Hematopoietic multipotent progenitor cell (in vitro differentiated cells): Measurements from ENCODE around the genes NPL and LAMC1.

DNA sequence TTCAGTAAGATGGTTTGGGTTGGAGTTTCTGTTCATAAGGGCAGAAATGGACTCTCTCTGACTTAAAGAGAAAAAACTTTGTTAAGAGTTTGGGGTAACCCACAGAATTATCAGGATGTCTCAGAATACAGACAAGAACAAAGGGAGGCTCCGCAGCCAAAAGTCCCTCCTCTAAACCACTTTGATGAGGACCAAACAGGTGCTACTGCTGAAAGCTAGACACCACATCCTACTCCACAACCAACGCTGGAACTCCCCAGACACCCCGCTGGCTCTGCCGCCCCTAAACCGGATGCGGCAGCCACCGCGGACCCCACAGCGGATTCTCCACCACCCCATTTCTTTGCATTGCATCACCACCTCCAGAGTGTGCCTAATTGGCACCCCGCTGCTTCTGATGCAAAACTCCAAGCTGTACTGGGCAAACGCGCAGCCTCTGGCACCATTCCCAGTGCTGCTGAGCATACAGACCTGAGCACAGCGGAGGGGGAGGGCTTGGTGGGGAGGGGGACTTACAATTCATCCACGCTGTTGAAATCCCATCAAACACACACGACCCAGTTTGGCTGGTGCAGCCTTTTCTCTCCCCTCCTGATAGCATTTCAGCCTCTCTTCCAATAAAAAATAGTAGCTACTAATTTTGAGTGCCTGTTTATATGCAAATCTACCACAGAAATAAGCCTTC lies 11.9 kb upstream of the RGS16 start:
- CAGE, long polyA plus RNA: no peak

DNA sequence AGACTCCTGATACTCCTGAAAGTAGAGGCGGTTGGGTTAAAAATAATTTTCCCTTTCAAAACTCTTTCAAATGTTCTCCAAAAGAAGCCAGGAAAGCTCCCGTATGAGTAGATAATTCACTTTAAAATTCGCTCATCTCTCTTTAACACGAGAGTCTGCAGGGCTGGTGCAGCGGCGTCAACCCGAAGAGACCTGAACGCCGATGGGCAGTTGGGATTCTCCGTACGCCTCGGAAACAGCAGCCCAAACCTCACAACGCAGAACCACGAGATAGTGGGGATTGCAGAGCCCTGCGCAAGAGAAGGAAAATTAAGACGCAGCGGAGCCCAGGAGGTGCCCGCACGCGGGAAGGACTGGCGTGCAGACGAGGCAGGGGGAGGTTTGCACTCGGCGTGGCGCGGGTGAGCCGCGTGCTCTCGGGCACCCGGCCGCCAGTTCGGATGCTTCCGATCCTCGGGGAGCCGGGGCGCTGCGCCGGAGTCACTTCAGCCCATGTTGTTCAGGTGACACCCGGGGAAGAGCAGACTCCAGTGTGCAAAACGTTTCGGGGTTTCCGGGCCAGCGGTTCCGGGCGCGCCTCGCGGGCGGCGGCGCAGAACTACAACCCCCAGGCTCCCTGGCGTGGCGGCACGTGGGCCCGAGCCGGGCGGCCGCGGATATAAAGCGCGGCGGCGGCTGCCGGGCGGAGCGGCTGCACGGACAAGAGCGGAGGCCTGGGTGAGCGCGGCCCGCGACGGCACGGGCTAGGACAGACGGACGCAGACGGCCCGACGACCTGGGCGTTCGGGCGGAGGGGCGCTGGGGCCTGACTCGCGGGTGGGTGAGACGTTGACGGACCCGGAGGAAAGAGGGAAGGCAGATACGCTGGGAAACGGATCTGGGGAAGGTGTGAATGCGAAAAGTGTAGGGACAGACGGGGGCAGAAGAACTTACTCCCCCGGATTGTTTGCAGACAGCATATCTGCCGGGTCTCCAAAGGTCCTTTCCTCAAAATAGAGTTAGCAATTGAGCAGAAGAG lies at the start of gene NPL:
Gene NPL, plus strand, starts transcription at position 685 of the 1,018 bp plus-strand sequence.
- CAGE, long polyA plus RNA: start-site peak on the plus strand centred at position 672 of the sequence, 27 bp wide, 112 reads

DNA sequence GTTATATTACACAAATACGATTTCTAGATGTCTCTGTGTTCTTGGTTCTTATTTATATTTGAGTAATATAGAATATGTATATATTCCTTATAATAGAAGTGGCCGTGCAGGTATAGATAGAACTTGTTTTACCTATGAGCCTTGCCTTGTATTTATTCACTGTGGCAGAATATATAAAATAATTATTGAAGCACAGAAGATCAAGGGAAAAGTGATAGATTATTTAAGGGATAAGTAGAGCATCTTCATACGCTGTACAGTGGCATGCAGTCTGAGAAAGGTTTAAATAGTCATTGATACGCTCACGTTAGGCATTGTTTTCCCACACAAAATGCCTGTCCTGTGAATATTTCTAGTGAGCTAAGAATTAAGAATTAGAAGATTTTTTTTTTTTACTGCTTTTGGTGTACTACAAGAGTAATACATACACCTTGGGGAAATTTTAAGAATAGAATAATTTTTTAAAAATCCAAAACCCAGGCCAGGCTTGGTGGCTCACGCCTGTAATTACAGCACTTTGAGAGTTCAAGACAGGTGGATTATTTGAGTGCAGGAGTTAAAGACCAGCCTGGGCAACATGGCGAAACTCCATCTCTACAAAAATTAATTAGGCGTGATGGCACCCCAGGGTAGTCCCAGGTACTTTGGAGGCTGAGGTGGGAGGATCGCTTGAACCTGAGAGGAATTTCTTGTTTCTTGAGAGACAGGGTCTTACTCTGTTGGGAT lies 24.4 kb downstream of the DHX9 start:
- CAGE, long polyA plus RNA: no peak

DNA sequence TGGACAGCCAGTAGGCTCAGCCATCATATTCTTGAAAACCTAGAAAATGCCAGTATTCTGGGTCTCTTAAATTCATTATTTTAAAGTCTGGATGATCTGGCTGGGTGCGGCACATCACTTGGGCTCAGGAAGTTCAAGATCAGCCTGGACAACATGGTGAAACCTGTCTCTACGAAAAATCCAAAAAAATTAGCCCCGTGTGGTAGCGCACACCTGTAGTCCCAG lies 44.7 kb downstream of the DHX9 start:
- CAGE, long polyA plus RNA: no peak

- CAGE, long polyA plus RNA: no peak
Observed at GRCh38 chr1:182962564-182962970, 9.6 kb upstream of the SHCBP1L start.

GRCh38 chr1:183023126-183024184 lies at the start of gene LAMC1:
TSS of gene LAMC1 (plus strand) at chr1:183023420.
- CAGE, long polyA plus RNA: no peak

DNA sequence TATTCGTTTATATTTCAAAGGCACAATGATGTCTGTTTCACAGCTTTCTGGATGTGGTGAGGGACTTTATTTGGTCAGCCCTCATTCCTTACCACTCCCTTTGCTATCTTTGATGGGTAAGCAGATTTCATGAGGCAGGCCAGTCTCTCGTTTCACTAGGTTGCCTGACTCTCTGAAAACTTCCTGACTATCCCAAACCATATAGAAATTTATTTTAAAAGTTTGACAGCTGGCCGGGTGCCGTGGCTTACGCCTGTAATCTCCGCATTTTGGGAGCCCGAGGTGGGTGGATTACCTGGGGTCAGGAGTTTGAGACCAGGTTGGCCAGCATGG lies 34.0 kb downstream of the LAMC1 start:
- CAGE, long polyA plus RNA: no peak

DNA sequence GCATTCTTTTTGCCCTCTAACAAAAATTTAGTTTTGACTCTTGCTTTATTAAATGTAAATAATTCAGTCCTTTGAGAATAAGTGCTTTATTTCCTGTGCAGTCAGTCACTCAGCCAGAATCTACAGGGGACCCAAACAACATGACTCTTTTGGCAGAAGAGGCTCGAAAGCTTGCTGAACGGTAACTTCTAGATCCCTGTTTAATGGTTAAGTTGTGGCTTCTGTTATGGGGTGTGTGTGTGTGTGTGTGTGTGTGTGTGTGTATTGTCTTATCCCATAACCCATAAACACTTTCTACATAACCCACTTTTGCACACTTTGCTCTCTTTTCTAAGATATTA lies 54.9 kb upstream of the LAMC2 start:
- CAGE, long polyA plus RNA: no peak

- CAGE, long polyA plus RNA: no peak
Observed at GRCh38 chr1:183198155-183198845, 12.2 kb downstream of the LAMC2 start.

DNA sequence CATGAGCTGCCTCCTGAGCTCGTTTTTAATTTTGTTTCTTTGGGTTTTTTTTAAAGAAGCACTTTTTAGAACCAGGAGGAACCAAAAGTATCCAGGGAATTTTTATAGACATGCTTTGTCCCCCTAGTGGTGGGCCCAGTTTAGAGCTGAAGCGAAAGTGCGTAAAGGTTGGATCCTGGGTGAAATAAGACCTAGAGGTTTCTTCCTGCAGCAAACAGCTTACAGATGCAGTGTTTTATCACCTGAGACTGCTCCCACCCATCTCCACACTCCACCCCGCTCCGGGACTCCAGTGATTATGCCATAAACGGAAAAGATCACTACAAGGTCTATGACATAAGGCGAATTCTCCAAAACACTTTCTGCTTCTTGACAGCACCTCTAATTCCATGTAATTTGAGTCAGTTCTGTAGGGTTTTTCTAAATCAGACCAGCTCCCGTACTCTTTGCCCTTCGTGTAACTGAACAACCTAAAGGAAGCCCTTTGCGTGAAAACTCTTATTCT lies 49.0 kb downstream of the LAMC2 start:
- CAGE, long polyA plus RNA: no peak

GRCh38 chr1:183243608-183244259 lies 57.7 kb downstream of the LAMC2 start:
- CAGE, long polyA plus RNA: no peak

DNA sequence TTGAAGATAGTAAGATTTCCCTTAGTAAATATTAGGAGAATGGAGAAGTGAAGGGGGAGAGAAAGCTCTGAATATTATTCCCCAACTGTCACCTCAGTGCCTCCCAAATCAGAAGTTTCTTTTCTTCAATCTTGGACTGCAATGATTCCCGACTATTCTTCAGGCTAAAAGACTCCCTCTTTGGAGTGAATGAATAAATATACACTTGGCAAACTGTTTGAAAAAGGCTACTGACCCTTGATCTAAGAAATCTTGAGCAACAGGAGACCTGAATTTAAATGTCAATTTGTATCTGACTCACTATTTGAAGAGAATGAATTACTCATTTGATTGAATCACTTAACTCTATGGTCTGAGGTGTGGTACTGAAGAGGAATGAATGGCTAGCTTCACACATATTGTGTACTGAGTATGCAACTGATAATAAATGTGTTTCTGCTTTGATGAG lies 4.7 kb upstream of the SMG7 start:
- CAGE, long polyA plus RNA: no peak

DNA sequence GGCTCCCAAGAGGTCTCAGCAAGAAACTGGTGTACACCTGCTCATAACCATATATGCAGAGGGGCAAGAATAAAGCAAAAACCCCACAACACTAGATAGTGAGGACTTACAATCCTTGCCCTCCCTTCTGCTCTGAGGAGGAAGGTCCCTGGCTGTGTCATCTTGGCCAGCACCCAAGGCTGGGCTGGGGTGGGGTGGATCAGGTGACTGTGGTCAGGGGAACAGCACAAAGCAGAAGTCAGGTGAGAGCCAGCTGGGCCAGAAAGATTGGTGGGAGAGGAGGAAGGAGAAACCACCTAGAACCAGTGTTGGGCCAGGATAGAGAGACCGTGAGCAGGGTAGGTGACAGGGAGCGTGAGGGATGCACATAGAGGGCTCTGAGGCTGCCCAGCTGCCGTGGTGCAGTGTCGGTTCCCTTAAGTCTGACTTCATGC lies 22.7 kb downstream of the NCF2 start:
- CAGE, long polyA plus RNA: no peak

GRCh38 chr1:183609154-183609660 lies 18.9 kb upstream of the NCF2 start:
- CAGE, long polyA plus RNA: no peak

DNA sequence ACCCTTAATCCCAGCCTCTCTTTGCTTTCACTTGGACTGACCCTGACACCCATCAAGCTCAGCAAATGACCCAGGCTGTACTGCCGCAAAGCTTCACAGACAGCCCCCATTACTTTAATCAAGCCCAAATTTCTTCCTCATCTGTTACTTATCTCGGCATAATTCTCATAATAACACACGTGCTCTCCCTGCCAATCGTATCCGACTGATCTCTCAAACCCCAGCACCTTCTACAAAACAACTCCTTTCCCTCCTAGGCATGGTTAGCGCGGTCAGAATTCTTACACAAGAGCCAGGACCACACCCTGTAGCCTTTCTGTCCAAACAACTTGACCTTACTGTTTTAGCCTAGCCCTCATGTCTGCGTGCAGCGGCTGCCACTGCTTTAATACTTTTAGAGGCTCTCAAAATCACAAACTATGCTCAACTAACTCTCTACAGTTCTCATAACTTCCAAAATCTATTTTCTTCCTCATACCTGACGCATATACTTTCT lies 18.6 kb downstream of the ARPC5 start:
- CAGE, long polyA plus RNA: no peak

DNA sequence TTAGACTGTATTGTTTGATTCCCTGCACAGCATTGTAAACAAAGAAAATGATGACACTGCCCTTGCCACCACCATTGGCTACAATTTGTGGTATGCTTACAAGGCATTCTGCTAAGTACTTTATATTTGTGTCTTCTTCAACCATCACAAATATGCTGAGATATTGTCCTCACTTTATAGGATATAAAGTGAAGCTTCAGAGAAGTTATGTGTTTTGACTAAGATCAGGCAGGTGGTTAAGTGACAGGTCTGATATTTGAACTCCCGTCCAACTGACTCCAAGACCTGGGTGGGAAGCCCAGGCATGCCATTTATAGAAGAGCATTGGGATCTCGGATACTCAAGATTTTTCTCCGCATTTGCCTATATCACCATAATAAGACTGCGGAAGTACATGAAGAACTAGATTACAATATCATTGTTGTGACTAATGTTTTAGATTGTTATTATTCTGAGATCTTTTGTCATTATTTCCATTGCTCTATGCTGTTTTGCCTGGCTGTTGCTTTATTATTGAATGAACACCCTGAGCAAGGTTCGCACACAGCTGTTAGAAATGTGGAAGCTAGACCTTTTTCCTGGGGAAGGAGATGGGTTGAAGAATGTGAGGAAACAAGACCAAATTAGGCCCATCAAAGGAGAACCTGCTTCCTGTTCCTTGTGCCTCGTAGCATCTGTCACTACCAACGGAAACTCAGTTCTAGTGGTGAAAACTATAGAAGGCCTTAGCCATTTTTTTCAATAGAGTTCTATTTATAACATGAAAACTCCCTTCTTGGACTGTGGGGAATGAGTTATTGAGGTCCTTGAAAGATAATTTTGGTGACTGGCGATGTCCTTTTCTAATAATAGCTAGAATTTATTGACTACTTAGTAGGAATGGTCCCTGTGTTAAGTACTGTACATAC lies 68.6 kb downstream of the RGL1 start:
- CAGE, long polyA plus RNA: no peak

- CAGE, long polyA plus RNA: no peak
Observed at GRCh38 chr1:183894895-183895491, 90.1 kb downstream of the RGL1 start.

- CAGE, long polyA plus RNA: no peak
Observed at GRCh38 chr1:184050895-184051150, 707 bp upstream of the TSEN15 start.

GRCh38 chr1:184386193-184386610 lies 627 bp upstream of the C1orf21 start:
- CAGE, long polyA plus RNA: no peak

DNA sequence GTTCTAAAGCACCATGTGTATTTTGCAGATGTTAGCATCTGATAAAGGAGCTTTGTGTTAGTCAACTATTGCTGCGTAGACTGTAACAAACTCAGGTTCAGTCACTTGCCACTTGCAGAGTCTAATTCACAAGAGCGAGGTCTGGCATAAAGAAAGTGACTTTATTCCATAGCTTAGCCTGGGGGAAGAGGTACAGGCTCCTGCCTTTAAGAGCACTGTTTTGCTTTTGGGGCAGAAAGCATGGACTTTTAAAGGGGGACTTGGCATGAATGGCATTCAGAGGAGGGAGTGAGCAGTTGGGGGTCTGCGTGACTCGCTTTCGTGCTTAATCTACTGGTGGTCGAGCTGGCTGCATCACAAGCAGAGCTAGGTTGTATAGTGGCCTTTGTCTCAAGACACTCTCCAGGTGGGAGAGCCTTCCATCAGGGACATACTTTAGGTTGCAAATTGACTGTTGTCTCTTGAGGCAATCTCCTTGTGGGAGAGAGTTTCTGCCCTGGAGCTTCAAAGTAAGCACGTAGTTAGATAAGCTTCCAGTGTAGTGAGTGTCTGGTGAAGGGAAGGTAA lies 93.8 kb downstream of the C1orf21 start:
- CAGE, long polyA plus RNA: no peak